HT1080 (cell line): ENCODE measurements around the genes CENPH, MRPS36 and GTF2H2C.

GRCh38 chr5:67808281-67808710, 407.3 kb upstream of the PIK3R1 start:
RAMPAGE:
- cytosol, long total RNA = no peak
- long total RNA = no peak
- nucleus, long total RNA = no peak

RAMPAGE:
- cytosol, long total RNA = no peak
- long total RNA = no peak
- nucleus, long total RNA = no peak
These were observed 399.8 kb upstream of the PIK3R1 start for GRCh38 chr5:67815421-67816504.

DNA sequence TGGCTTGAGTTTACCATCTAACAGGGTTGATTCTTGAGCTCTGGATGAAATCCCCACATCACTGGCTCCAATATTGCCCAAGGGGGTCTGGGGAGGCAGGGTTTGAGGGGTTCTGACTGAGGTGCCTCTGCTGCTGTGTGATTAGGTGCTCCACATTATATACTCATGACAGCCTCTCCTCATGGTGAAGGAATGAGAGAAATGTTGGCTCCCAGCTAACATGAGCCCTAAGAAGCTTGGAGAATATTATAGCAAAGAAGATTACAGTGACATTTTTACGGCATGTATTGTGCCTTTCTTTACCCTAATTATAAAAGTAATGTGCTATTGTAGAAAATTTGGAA, 229.6 kb upstream of the PIK3R1 start:
RAMPAGE:
- cytosol, long total RNA = no peak
- long total RNA = no peak
- nucleus, long total RNA = no peak

RAMPAGE:
- cytosol, long total RNA = no peak
- long total RNA = no peak
- nucleus, long total RNA = no peak
These were observed 80.5 kb upstream of the PIK3R1 start for GRCh38 chr5:68135057-68135358.

DNA sequence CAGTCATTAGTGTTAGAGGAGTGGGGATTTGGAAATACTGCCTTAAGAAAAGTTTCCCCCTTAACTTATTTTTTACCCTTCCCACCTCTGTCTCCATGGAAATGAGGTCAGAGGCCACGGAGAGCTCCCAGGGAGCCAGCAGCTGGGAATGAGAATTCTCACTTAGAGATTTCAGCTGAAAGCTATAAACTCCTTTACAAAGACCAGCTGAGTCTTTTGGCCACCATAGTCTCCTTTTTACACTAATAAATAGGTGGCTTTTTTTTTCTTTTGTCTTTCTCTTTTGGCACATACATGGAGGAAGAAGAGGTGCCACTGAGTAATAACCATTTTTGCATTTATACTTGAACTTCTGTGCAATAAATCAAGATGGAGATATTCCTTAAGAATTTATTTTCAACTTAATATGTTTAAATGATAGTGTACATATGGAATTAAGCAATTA, 45.6 kb upstream of the PIK3R1 start:
RAMPAGE:
- cytosol, long total RNA = no peak
- long total RNA = no peak
- nucleus, long total RNA = no peak

GRCh38 chr5:68265808-68266445, 50.4 kb downstream of the PIK3R1 start:
RAMPAGE:
- cytosol, long total RNA = no peak
- long total RNA = no peak
- nucleus, long total RNA = no peak

GRCh38 chr5:68404956-68405504, 189.5 kb downstream of the PIK3R1 start:
RAMPAGE:
- cytosol, long total RNA = no peak
- long total RNA = no peak
- nucleus, long total RNA = no peak

GRCh38 chr5:68420531-68421214, 205.1 kb downstream of the PIK3R1 start:
RAMPAGE:
- cytosol, long total RNA = no peak
- long total RNA = no peak
- nucleus, long total RNA = no peak

DNA sequence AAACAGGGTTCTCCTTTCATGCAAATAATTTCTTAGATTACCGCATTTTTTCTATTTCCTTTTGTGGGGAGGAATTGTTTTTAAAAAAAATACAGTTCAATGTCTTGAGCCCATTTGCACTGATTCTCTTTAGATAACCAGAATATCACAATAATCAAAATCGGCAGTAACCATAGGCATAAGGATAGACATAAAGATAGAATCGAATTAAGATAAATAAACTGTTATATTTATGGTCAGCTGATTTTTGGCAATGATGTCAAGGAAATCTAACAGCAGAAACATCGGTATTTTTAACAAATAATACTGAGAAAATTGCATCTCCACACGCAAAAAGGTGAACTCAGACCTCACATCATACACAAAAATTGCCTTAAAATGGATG, 325.5 kb downstream of the PIK3R1 start:
RAMPAGE:
- cytosol, long total RNA = no peak
- long total RNA = no peak
- nucleus, long total RNA = no peak

DNA sequence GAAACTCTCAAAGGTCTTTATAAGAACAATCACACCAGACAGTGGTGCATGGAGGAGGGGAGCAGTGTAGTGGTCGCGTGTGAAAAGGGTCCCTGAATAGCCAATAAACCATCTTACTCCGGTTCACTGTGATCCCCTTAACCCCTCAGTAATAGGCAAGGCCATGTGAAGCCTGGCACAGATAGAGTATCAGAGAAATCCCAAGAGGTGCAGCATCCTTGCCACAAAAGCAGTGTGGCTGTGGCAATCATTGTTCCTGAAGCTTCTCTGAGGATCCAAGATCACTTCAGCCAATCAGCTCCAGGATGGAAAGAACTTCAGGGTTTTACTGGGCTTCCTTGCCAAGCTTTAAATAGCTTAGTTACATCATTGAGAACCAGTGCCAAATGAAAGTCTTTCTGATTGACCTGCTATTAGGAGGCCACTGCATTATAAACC, 430.5 kb downstream of the PIK3R1 start:
RAMPAGE:
- cytosol, long total RNA = no peak
- long total RNA = no peak
- nucleus, long total RNA = no peak

GRCh38 chr5:68657282-68657791, 436.5 kb upstream of the SLC30A5 start:
RAMPAGE:
- cytosol, long total RNA = no peak
- long total RNA = no peak
- nucleus, long total RNA = no peak

DNA sequence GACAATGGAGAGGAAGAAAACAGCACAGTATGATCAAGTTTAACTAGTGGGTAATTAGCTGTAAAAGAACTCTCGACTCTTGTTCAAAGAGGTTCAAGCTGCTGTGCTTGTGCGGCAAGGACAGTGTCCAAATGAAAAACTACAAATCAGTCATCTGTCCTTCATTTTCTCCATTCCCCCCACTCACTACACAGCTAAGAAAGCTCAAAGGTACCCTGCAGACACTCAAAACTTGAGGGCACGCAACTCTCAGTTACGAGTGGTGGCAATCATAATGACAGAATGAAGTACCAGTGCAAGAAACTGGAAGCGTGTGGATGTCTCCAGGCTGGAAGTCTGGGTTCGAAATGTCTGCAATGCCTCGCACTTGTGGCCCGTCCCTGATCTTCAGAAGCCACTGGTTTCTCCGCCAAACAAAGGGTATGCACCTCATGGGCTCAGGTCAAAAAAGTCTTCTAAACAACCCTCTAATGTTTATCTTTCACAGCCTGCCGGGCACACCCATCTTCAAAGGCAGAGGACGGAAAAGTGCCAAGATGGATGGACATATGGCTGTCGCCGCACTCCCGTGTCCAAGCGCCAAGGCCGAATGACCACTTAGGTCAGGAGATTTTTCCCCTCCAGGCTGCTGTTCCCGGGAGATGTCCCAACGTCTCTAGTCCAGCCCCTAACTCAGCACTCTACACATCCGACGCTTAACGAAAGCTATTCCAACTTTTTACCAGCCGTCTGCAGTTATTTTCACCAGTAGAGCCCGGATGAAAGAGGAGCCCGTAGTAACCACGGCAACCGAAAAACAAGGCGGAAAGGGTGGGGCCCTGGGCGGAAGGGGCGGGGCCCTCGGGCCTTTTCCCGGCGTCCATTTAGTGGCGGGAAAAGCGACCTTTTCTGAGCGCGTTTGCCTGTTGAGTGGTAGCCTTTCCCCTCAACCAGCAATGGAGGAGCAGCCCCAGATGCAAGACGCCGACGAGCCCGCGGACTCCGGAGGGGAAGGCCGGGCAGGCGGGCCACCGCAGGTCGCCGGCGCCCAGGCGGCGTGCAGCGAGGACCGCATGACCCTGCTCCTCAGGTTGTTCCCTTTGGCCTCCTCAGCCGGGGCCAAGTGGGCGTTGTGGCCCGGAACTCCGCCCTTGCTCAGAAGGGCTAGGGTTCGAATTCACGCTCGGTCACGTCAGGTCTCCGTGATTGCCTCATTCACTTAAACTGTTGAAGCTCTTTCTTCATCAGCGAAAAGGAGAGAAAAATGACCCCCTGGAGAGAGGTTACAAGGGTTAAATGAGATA, at the start of gene CENPH:
CENPH (plus strand) TSS at position 884 of the 1,283 bp plus-strand sequence.
RAMPAGE:
- cytosol, long total RNA = start-site peak on the plus strand centred at position 888 of the sequence, 90 bp wide, 664 and 665 reads in 2 replicates
- long total RNA = start-site peak on the minus strand centred at position 776 of the sequence, 55 bp wide, 8 reads; start-site peak on the plus strand centred at position 881 of the sequence, 71 bp wide, 264 reads
- nucleus, long total RNA = start-site peak on the plus strand centred at position 900 of the sequence, 46 bp wide, 101 and 27 reads in 2 replicates

RAMPAGE:
- cytosol, long total RNA = start-site peak on the plus strand at chr5:69217743-69217835, 730 and 1,216 reads in 2 replicates
- long total RNA = start-site peak on the plus strand at chr5:69217756-69217824, 313 reads
- nucleus, long total RNA = start-site peak on the plus strand at chr5:69217723-69217825, 155 and 74 reads in 2 replicates
These were observed at the start of gene MRPS36 for GRCh38 chr5:69217331-69218692. MRPS36 (plus strand) TSS chr5:69217760.

GRCh38 chr5:69559724-69560420, at the start of gene GTF2H2C:
GTF2H2C (plus strand) TSS chr5:69560191.
RAMPAGE:
- cytosol, long total RNA = start-site peak on the plus strand at chr5:69560223-69560263, 168 and 331 reads in 2 replicates
- long total RNA = start-site peak on the plus strand at chr5:69560223-69560257, 189 reads
- nucleus, long total RNA = no peak

RAMPAGE:
- cytosol, long total RNA = no peak
- long total RNA = no peak
- nucleus, long total RNA = no peak
These were observed 2.1 kb downstream of the MCCC2 start for GRCh38 chr5:71589328-71589532.

DNA sequence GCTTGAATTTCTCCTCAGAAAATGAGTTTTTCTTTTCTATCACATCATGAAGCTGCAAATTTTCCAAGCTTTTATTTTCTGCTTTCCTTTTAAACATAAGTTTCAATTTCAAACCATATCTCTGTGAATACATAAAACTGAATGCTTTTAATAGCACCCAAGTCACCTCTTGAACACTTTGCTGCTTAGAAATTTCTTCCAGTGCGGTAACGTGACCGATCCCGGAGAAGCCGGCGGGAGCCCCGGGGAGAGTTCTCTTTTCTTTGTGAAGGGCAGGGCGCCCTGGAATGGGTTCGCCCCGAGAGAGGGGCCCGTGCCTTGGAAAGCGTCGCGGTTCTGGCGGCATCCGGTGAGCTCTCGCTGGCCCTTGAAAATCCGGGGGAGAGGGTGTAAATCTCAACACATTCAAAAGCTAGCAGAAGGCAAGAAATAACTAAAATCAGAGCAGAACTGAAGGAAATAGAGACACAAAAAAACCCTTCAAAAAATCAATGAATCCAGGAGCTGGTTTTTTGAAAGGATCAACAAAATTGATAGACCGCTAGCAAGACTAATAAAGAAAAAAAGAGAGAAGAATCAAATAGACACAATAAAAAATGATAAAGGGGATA, 131.7 kb downstream of the CARTPT start:
RAMPAGE:
- cytosol, long total RNA = no peak
- long total RNA = no peak
- nucleus, long total RNA = no peak

GRCh38 chr5:73182145-73182695, 9.2 kb downstream of the TMEM174 start:
RAMPAGE:
- cytosol, long total RNA = no peak
- long total RNA = no peak
- nucleus, long total RNA = no peak

DNA sequence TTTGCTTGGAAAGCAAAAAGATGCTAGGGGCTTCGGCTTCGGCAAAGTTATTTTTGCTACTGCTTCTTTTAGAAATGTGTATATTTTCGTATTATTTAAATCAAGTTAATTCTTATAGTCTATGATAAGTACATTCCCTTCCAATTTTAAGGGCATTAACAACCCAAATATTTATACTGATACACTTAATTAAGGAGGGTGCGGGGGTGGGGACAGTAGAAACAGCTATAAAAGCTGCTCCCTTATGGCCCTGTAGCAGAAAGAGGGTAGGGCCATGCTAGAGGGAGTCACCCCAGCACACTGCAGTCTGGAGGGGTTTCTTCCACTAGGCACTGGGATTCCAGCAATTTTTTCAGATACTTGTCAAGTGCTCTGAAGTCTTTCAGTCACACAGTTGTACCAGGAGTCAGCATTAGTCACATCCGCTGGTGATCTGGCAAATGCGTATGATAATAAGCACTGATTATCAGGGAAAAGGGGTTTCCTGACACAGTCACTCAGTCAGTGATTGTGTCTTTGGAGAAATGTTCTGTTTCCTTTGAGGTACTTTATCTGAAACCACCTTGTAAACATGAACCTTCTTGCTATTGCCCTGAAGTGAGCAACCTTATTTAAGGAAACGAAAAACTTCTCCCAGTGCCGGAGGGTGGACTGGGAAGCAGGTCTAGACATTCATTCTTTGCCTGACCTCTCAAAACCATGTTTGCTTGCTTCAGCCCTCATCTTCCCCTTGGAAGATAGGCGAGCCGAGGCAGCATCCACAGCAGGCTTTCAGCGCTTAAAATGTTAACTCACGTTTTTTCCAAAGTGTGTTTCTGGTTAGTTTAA, 78.0 kb downstream of the FOXD1 start:
RAMPAGE:
- cytosol, long total RNA = no peak
- long total RNA = start-site peak on the plus strand centred at position 638 of the sequence, 7 bp wide, 16 reads
- nucleus, long total RNA = no peak

DNA sequence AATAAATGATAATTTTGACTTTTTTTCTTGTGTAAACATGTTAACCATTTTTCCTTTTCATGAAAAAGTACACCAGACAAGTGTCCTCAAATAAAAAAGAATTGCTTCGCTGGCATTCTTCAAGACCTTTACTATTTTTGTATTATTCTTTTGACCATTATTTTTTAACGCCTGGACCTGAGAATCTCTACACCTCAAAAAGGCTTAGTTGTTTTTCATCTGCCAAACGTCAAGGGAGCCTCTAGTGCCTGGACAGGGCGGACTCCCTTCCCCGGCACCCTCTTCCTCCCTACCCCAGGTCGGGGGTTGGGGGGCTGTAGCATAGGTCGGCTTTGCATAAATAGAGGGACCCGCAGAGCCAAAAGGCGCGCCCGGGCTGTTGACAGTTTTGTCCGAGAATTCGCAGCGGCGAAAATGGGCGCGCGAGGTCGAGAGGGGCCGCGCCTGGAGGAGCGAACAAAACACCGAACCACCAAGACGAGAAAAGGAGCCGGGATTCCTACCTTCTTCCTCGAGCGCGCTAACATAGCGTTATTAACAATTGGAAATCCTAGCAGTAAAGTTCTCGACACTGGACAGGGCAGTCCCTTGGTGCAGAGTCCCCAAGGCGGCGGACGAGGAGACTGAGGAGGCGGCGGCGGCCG, 2.0 kb downstream of the FOXD1 start:
RAMPAGE:
- cytosol, long total RNA = no peak
- long total RNA = no peak
- nucleus, long total RNA = no peak

RAMPAGE:
- cytosol, long total RNA = no peak
- long total RNA = no peak
- nucleus, long total RNA = no peak
These were observed 187.3 kb downstream of the ARHGEF28 start for GRCh38 chr5:73813139-73813834.